Frontal cortex (tissue), 2 donors: ENCODE measurements around a stretch of chr6.

- RAMPAGE, long total RNA: no peak
Observed at GRCh38 chr6:151389999-151390902, 1.1 kb downstream of the ZBTB2 start.

GRCh38 chr6:151392268-151392618 lies 884 bp upstream of the ZBTB2 start:
- RAMPAGE, long total RNA: no peak

- RAMPAGE, long total RNA: no peak
Observed at GRCh38 chr6:151412397-151413031, 21.2 kb upstream of the ZBTB2 start.

DNA sequence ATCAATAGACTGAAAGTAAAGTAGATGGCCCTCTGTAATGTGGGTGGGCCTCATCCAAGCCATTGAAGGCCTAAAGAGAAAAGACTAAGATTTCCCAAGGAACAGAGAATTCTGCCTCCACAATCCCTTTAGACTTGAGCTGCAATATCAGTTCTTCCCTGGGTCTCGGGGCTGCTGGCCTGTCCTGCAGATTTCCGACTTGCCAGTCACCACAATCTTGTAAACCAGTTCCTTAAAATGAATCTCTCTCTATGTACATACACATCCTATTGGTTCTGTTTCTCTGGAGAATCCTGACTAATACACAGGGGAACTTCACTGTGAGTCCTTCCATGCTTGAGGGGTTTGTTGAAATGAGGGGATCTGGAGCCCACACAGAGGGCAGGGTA lies 12.9 kb downstream of the CCDC170 start:
- RAMPAGE, long total RNA: no peak

GRCh38 chr6:151657906-151658232 lies 149.6 kb upstream of the ESR1 start:
- RAMPAGE, long total RNA: no peak

DNA sequence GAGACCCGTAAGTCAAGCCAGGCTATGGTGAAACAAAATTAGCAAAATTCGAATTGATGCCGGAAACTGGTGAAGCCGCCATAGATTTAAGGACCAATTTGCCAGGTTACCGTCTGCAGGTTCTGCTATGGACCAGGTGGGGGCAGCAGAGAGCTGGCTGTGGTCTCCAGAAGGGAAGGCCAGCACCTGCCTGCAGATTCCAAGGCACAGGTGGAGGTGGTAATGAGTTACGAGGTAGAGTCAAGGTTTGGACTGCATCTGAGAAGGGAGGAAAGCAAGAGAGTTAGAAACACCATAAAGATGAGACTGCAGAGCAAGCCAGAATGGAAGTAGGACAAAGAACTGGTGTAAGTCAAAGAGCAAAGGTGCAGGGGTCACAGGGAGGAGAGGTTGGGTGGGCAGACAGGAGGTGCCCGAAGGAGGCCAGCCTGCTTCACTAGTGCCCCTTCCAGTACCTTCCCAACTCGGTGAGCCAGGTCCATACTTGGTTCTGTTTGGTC lies 131.7 kb upstream of the ESR1 start:
- RAMPAGE, long total RNA: no peak

DNA sequence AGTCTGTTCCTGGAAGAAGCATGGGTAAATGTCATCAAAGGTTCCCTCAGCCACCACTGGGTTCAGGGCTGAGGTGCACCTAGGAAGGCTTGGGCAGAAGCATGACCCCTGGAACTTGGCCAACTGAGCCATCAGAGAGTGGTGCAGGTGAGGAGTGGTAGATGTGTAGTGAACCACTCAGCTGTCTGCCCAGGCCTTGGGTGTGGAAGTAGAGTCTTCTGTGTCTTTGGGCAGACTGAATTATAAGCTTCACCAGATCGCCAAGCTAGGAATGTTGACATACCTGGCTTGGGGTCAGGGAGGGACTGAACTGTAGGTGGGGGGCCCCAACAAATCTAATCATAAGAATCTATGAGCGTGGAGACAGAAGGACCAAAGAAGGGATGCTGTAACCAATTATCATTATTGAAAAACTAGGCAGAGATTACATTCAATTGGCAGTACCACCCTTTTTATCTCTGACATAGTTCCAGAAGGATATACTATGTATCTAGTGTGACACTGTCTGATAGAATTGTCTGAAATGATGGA lies 102.2 kb downstream of the ESR1 start:
- RAMPAGE, long total RNA: no peak

GRCh38 chr6:152094838-152095543 lies 287.5 kb downstream of the ESR1 start:
- RAMPAGE, long total RNA: no peak

GRCh38 chr6:152391121-152391634 lies 246.0 kb downstream of the SYNE1 start:
- RAMPAGE, long total RNA: no peak

DNA sequence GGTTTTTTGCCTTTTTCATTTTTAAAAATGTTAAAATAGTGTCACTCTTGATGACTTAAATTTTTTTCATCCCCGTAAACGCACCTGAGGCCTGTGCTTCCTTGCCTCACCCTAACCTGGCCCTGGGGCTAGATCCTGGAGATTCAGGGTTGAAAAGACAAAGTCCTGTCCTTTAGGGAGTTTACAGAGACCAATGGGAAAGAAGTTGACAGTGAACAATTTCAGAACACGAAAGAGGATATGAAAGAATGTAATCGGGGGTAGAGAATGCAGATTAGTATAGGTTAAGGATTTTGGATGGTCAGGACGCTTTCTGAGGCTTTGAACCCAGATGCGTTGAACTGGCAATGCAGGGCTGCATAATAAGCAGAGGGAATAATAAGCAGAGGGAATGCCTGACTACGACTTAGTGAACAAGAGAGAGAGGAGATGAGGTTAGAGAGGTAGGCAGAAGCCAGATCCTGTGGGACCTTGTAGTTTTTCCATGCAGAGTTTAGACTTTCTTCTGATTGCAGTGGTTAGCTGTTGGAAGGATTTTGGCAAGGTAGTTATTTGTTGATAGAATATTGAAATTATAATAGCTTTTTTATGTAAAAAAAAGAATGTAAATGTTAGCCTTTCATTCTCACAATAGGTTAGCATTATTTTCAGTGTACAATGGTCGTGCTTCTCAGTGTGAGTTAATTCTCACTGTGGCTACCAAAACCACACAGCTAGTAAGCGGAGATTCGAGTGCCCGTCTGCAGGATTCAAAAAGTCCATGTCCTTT lies 1.8 kb upstream of the FBXO5 start:
- RAMPAGE, long total RNA: no peak

DNA sequence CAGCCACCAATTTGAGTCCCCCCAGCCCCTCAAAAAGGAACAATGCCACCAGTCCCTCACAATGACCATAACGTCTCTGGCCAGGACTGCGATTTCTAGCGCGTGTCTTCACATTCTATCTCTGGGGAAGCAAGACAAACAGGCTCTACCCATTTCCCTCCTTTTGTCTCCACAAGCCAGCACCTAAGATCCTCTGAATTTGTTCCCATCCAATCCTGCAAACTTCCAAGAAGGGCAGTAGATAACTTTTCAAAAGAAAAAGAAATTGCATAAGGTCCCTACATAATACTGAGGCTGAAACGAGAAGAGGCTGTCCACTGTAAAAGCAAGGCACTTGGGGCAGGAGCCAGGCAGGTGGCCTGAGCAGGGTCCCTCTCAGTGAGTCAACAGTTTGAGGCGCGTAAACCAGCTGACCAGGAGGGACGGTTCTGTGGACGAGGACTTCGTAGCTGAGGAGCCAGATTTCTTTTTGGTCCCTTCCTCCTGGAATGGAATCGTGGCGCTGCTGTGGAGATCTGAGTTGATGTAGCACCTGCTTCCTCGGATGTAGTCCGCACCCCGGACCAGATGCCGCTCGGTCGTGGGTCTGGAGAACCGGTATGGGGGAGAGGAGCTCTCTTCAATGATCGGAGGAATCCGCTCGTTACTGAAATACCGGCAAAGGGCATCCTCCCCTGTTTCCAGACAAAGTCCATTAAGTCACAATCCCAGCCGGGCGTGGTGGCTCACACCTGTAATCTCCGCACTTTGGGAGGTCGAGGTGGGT lies 49.6 kb upstream of the IPCEF1 start:
- RAMPAGE, long total RNA: no peak

DNA sequence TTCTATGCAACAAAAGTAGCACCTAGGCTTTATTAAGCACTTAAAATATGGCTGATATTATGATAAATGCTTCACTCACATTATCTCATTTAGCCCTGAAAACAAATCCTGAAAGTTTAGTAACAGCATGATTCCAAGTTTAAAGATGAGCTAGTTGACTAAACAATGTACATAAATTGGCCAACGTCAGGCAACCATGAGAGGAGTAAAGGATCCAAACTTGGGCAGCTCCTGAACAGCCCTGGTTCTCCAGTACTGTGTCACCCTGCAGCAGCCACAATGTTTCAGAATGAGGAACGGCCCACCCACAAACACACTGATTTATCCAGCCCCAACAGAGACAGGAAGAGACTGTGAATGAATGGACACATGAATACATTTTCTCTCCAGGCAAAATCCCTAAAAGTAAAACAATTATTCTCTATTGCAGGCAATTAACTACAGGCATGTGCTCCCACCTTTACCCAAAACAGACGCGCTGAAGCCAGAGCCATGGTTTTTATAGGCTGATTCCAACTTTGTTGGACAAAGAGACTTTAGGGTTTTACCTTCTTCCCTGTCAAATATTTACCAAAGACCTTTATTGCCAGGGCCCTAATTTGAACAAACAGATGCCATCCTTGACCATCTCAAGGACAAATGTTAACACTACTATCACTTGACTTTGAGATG lies 23.1 kb downstream of the CNKSR3 start:
- RAMPAGE, long total RNA: no peak

GRCh38 chr6:154507247-154507928 lies 3.1 kb downstream of the CNKSR3 start:
- RAMPAGE, long total RNA: no peak

DNA sequence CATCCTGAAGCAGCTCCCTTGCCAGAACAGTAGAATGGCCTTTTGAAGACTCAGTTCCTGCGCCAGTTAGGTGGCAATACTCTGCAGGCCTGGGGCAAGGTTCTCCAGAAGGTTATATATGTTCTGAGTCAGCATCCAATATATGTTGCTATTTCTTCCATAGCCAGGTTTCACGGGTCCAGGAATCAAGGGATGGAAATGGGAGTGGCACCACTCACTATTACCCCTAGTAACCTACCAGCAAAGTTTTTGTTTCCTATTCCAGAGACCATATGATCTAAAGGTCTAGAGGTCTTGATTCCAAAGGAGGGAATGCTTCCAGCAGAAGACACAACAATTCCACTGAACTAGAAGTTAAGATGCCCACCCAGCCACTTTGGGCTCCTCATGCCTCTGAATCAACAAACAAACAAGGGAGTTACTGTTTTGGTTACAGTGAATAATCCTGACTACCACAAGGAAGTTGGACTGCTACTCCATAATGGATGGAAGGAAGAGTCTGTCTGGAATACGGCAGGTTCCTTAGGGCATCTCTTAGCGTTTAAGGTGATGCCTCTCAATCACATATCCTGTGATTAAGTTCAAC lies 56.6 kb upstream of the CNKSR3 start:
- RAMPAGE, long total RNA: no peak

GRCh38 chr6:154733573-154734807 lies 774 bp downstream of the SCAF8 start:
- RAMPAGE, long total RNA: no peak

GRCh38 chr6:155077002-155077792 lies 82.1 kb downstream of the TIAM2 start:
- RAMPAGE, long total RNA: no peak

DNA sequence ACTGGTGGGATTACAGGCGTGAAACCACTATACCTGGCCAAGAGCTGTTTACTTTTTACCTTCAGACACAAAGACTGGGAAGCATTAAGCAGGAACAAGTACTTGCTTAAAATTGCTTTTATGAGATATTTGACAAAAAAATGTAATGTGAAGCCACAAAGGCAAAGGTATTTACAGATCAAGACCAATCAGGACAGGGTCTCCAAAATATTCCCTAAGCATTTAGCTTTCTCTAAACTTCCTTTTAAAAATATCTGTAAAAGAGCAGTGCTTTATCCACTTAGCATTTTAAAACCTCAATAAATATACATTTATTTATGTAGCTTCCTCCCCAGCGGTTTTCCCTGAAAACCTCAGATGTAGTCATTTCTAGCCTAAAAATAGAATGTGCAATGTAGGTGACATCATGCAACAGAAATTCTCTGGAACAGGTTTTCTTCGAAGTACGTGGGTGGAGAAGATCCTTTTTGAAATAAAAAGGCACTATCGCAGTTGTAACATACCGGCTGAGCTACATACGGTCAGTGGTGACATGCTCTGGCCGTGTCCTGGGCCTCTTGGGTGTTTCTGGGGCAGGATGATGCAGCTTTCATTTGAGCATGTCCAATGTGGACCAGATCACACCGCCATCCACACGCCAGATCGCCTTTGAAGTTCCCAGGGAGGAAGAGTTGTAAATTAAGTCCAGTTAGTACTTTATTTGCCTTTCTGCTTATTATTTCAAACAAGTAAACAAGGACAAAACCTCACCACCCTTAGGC lies 109.7 kb upstream of the CLDN20 start:
- RAMPAGE, long total RNA: no peak

DNA sequence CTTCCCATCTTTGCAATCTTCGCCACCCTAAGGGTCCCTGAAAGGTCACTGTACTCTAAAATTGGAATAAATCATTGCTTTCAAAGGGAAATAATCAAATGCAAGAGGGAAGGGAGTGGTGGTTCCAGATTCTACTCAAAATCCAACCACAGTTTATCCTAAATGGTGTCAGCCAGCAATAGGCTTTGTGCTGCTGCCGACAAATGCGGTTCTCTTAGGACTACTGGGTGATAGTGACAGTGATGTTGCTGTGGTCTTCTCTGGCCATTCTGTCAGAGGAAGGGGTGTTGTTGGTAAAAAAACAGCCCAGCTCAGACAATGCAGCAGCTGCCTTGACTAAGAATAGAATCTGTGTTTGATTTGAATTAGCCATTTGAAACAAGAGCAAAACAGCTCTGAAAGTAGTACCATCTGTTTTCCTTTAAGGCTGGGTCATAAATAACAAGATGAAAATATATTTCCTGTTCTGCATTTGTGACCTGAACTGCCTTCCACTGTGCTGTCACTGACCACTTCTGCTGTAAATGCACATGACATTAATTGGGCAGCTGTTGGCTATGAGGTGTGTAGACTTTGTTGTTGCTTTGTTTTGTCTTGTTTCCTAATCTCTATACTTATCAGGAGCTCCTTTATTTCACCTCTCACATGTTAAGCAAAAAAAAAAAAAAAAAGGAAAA lies 497.9 kb upstream of the ARID1B start:
- RAMPAGE, long total RNA: no peak

DNA sequence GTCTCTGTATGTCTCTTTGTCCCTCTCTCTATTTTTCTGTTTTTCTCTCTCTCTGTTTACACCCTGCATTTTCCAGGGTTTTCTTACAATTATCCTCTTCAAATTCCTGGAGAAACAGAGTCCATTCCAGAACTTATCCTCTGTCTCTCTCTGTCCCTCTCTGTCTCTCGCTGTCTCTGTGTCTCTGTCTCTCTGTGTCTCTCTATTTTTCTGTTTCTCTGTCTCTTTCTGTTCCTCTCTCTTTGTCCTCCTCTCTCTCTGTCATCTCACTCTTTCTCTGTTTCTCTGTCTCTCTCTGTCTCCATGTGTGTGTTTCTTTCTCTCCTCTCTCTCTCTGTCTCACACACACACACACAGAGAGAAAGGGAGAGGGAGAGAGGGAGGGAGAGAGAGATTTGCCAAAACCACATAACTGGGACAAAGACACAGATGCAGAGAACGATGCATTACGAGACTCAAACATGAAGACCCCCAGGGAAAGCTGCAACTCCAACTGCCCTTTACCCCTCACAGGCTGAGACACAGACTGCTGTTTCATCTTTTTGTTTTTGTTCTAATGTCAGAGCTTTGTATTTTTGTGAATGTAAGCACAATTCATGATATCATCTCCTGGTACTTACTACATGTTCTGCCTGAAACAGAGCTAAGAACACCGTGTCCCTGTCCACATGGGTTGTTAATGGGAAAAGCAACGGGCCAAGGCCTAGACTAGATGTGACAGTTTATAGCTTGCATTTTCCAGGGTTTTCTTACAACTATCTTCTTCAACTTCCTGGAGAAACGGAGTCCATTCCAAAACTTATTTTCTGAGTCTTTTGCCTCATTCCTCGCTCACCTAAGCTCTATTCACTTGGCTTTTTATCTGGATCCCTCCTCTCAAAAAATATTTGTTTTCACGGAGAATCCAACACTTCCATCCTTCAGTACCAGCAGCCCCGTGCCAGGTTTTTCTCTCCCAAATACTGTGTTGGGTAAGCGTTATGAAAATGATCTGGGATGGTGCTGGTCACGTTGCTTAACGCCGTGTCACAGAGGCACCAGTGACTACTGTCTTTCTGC lies 177.1 kb upstream of the ARID1B start:
- RAMPAGE, long total RNA: no peak

DNA sequence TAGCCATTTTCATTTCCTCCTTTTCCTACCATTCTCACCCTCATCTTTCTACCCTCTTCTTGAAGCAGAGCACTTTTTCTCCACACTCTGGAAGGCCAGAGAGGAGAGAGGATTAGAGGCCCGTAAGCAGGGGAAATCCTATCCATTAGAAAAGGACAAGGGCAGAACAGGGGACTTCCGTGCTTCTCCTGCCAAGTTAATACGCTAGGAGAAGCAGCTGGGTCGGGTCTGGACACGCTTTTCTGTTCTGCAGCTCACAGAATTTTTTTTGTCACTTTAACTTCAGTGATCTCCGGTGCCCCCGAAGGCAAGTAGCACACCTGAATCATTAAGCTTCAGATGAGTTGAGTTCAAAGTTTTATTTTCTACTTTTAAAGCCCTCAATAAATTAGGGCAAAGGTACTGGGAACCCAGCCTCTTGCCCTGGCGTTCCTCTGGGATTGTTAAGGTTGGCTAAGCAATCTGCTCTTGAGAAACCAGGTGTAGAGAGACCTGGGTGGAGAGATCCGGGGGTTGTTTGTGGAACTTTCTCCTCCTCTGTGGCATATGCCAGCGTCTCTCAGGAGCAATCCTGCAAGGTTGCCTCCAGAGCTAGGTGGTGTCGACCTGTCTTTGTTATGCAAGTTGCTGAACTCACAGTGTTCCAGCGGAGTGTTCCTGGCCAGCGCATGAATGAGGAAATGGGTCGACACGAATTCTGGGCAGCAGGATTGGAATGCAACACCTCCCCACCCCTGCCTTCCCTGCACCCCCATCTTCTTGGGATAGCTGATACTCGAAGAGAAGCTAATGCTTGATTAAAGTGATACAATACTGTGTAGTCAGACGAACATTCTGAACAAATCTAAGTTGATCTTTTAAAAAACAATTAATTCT lies 56.0 kb upstream of the ARID1B start:
- RAMPAGE, long total RNA: no peak